GM19240 (cell line): ENCODE measurements around the genes HNRNPH1 and MGAT4B.

DNA sequence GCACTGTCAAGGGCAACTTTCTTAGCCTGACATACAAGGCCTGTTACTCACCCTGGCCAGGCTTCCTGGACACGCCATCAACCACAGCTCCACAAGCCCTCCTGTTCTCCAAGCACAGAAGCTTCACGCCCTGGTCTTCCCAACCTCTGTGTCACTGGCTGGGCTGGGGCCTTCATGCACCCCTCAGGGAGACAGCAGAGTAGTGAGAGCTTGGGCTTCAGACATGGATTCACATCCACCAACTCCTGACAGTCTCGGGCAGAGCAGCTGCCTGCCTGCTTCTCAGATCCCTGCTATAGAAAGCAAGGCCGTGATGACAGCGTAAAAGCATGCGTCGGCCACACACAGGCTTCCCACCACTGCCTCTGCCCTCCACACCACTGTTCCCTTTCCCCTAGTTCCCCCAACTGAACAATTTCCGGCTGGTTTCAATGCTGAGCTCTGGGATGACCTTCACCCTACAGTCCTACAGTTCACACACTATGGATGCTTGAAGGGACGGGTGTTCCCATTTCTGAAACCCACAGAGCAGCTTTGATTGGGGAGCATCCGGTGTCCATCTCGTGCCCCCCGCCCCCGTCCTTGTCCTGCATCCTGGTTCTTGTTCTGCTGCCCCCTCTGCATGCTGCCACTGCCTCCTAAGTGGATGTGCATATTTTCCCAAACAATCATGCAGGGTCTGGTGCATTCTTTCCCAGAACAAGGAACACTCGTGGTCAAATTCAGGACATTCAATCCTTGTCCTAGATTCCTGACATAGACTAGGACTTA lies 33.4 kb upstream of the ADAMTS2 start:
- RRBS: no CpG with 5 or more reads among the region's 14 CpGs

GRCh38 chr5:179615475-179616341 lies 7.8 kb downstream of the HNRNPH1 start:
- RRBS: no CpG with 5 or more reads among the region's 10 CpGs

GRCh38 chr5:179616342-179616709 lies 7.1 kb downstream of the HNRNPH1 start:
- RRBS: no CpG with 5 or more reads among the region's 3 CpGs

- RRBS: under 1% methylated on average over 5 of the region's 46 CpGs
Measured at GRCh38 chr5:179623541-179624091, at the start of gene HNRNPH1. Gene HNRNPH1, minus strand, starts transcription at chr5:179623671.

GRCh38 chr5:179722567-179723172 lies 10.0 kb upstream of the MAML1 start:
- RRBS: no CpG with 5 or more reads among the region's 4 CpGs

DNA sequence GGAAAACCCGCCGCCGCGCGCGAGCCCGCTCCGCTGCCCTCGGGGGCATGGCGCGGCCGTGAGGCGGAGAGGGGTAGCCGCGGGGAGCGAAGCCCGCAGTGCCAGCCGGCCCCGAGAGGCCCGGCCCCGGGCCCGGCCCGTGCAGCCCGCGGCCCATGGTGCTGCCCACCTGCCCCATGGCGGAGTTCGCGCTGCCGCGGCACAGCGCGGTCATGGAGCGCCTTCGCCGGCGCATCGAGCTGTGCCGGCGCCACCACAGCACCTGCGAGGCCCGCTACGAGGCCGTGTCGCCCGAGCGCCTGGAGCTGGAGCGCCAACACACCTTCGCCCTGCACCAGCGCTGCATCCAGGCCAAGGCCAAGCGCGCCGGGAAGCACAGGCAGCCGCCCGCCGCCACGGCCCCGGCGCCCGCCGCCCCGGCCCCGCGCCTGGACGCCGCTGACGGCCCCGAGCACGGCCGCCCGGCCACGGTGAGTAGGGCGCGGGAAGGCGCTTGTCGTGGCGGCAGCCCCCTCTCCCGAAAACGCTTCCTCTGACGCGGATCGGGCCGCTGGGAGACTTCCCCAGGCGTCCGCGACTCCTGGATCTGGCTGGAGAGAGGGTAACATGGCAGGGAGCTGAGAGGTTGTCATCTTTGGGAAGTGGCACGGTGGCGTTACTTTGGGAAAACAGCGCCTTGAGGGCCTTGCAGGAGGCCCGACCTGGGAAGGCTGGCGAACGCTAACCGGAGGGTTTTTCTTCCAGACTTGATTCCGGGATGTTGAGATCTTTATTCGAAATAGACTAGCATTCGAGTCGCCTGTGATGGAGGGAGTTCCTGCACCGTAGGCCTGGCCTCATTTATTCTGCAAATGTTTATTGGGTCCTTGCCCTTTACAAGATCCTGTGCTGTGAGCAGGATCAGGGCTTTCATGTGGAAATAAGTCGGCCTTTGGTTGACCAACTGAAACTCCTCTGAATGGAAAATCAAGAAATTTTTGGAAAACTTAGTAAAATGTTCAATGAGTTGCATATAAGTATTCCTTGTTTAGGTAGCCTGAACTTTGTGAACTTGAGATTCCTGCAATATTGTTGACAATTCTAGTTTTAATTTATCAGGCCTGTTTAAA lies 690 bp downstream of the MAML1 start:
- RRBS: 2% methylated on average over 27 of the region's 98 CpGs

GRCh38 chr5:179765150-179765991 lies 28.4 kb upstream of the LTC4S start:
- RRBS: 100% methylated on average over 1 of the region's 21 CpGs

- RRBS: no CpG with 5 or more reads among the region's 10 CpGs
Measured at GRCh38 chr5:179796868-179797227, 3.1 kb downstream of the LTC4S start.

GRCh38 chr5:179805592-179806148 lies 996 bp downstream of the MGAT4B start:
- RRBS: 10% methylated on average over 42 of the region's 52 CpGs

GRCh38 chr5:179806149-179807246 lies at the start of gene MGAT4B:
Gene MGAT4B, minus strand, starts transcription at chr5:179806866.
- RRBS: 2% methylated on average over 61 of the region's 141 CpGs

- RRBS: no CpG with 5 or more reads among the region's 2 CpGs
Measured at GRCh38 chr5:179820023-179820125, 831 bp upstream of the SQSTM1 start.

DNA sequence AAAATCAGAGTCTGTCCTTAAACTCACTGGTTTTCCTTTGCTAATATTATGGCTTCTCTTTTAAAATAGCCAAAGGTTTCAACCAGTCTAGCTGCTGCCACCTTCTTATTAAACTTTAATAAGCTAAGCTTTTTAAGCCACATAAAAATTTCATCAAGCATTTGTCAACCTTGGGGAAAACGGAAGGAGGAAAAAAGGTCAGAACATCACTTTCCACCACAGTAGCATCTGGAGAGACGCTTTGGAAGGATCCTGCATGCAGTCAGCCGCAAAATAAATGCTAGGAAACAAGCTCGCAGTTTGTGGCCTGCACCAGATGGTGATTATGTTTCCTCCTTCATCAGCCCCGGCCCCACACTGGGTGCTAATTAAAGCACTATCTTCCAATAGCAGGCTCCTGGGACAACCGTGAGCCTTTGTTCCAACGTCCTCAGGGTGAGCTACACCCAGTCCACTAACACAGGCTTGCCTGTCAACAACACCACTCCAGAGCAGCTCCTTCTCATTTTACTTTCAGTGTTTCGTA lies 64.1 kb downstream of the RNF130 start:
- RRBS: no CpG with 5 or more reads among the region's 8 CpGs

DNA sequence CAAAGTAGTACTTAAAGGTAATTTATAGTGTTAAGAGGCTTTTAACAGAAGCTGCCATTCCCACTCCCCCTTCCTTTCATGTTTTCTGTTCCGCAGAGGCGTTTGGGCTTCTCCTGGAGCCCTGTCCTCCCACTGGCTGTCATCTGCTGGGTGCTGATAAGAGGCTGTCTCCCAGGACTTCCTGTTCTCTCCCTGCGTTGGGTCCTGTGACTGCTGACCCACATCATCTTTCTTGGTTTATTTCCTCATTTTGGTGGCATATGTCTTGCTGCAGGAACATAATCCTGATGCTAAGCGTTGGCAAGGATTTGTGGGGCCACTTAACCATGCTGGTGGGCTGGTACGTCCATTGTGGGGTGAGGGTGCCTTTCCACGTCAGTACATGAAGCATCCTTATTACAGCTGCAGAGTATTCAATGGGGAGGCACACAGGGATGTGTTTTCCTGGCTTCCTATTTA lies 22.1 kb upstream of the RNF130 start:
- RRBS: no CpG with 5 or more reads among the region's 6 CpGs

DNA sequence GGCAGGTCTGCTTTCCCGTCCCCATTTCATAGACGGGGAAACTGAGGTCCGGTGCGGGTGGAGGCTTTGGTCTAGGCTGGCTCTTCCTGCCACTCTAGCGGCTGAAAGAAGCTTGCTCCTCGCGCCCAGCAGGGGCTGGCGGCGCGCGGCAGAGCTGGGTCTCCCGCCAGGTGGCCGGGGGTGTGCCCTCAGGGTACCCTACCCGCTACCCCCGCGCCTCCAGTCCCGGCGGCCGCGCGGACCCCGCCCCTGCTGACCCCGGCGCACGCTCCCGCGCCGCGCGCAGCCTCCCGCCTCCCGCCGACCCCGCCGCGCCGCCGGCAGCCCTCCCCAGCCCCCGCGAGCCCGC lies 404 bp downstream of the RASGEF1C start:
- RRBS: 4% methylated on average over 24 of the region's 41 CpGs

DNA sequence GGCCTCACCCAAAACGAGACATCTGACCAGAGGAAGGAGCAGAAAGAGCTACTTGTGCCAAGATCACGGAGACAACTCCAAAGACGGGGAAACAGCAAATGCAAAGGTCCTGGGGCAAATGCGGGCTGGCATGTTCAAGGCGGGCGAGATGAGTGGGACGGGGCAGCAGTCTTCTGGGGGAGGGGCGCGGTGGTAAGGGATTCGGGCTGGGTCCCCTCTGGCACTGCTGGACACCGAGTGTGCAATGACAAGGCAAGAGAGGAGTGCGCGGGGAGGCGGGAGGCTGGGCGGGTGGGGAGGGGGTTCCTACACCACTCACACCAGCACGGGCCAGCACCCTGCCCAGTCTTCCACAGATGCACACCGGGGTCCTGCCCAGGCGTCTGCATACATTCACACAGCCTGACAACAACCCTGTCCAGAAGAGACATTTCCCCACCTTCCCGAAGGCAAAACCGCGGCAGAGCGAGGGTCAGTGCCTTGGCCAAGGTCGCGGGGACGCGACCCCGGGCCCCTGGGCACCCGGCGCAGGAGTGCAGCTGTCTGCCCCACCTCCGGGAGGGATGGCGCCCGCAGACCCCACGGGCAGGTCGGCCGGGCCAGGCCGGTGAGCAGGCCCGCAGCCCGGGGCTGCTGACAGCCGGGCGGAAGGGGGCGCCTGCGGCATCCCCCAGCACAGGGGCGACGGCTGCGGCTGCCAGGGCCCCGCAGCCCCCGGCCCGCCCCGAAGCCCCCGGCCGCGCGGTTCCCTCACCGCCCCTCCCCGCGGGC lies 668 bp downstream of the MAPK9 start:
- RRBS: 2% methylated on average over 22 of the region's 56 CpGs

GRCh38 chr5:180342967-180343413 lies 10.1 kb downstream of the GFPT2 start:
- RRBS: no CpG with 5 or more reads among the region's 12 CpGs

- RRBS: no CpG with 5 or more reads among the region's 12 CpGs
Measured at GRCh38 chr5:180786580-180787055, 16.0 kb downstream of the MGAT1 start.

DNA sequence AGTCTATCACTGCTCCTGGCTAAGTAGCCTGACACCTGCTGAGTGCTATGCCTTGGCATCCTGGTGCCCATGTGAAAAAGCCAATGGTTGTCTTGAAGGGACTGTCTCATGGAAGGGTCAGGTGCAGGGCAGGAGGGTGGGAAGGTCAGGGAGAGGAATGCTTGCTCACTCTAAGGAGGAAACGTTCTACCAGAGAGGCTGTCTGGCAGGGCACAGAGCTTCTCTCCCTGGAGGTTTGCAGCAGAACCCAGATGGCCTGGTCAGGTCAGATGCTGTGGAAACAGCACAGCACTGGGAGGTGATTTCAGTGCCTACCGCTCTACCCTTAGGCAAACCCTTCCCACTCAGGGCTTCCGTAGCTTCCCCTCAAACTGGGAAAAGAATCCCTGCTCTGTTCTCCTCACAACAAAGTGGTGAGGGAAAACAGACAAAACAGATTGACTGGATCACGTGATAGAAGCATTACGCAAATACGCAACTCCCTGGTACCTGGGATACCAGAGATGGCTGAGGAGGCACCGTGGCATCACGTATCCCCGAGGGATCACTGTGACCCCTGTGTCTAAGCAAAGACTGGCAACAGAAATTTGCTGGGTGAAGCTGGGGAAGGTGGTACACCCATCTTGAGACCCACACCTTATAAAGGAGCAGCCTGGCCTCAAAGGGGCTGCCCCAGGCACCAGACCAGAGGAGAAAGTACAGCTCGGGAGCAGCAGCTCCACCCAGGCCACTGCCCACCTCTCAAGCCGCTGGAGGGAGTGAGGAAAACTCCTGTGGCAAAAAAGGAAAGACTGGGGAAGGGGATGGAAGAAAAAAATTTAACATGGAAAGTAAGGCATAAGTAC lies 3.9 kb upstream of the MGAT1 start:
- RRBS: no CpG with 5 or more reads among the region's 11 CpGs

- RRBS: no CpG with 5 or more reads among the region's 11 CpGs
Measured at GRCh38 chr5:180873507-180874184, 12.6 kb upstream of the ZFP62 start.

GRCh38 chr5:180885767-180886445 lies 13.1 kb upstream of the BTNL8 start:
- RRBS: no CpG with 5 or more reads among the region's 9 CpGs